Progenitor cell of endocrine pancreas (in vitro differentiated cells): ENCODE results near the genes ZNF326 and GLMN.

GRCh38 chr1:89754370-89754981, 66.4 kb upstream of the LRRC8D start:
- PRO-cap: no peak

GRCh38 chr1:89763298-89763960, 57.4 kb upstream of the LRRC8D start:
- PRO-cap: no peak

- PRO-cap: bidirectional peak, plus-strand start at chr1:89822269, minus-strand start at chr1:89822278
Observed at GRCh38 chr1:89822170-89822490, 1.3 kb downstream of the LRRC8D start.

GRCh38 chr1:89836766-89837449, 16.1 kb downstream of the LRRC8D start:
- PRO-cap: no peak

DNA sequence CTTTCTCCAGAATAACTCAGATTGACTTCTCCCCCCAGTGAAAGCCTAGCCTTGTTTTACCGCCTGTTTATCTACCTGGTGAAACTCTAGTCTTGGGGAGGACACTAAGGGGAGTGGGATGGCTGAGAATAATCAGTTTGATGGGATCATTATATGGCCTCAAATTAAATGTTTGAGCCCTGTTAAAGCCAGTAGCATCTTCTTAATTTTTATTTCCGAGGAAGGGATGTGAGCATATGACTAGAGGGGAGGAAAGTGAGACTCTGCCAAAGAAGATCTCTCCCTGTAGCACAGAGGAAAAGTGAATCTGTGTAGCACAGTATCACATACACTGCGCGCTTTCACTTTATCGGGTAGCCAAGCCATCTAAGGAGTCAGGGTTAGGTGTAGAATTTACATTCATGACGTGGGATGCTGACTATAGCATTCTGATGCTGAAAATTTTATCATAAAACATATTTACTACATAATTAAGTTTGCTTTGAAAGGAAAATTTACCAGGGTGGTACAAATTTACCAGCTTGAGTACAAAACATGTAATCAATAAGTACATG, 24.0 kb downstream of the LRRC8D start:
- PRO-cap: no peak

GRCh38 chr1:89881175-89881786, 60.4 kb downstream of the LRRC8D start:
- PRO-cap: no peak

GRCh38 chr1:89957007-89957682, 37.8 kb upstream of the ZNF326 start:
- PRO-cap: no peak

DNA sequence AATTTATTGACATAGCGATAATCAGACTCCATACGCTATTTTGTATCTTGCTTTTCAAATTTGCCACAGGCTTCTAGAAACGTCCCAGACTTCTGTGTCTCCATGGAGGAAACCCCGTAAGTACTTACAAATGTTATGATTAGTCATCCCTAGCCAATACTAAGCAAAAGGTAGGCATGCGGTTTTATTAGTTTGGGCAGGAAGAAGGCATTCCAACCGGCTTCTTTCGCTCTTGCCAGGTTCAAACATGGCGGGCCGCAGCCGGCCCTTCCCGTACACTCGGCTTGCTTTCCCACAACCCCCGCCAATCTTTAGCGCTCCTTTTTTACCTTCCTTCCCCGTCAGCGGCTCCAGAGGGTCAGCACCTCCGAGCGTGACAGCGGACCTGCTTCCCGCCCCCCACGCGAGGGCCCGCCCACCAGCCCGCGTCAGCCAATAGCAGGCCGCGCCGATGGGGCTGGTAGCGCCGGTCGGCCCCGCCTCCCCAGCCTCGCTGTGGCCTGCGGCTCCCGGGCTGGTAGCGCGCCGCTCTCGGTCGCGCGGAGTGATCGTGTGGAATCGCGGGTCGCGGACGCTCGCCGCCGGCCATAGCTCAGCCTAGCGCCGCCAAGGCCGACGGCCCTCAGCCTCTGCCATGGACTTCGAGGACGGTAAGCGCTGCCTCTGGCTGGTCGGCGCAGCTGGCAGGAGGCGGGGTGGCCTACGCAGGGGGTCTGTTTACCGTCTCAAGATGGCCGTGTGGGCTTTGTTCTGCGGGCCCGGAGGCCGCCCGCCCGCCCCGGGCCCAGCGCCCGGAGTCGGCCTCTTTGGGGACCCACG, at the start of gene ZNF326:
Gene ZNF326 (plus strand): TSS at position 487 of the 819 bp plus-strand sequence.
- PRO-cap: bidirectional peak, plus-strand start at position 545 of the sequence, minus-strand start at position 631 of the sequence

- PRO-cap: no peak
Observed at GRCh38 chr1:90850533-90850852, 133.4 kb upstream of the BARHL2 start.

GRCh38 chr1:90938729-90939350, 83.0 kb downstream of the ZNF644 start:
- PRO-cap: no peak

GRCh38 chr1:90966994-90967693, 54.7 kb downstream of the ZNF644 start:
- PRO-cap: no peak

DNA sequence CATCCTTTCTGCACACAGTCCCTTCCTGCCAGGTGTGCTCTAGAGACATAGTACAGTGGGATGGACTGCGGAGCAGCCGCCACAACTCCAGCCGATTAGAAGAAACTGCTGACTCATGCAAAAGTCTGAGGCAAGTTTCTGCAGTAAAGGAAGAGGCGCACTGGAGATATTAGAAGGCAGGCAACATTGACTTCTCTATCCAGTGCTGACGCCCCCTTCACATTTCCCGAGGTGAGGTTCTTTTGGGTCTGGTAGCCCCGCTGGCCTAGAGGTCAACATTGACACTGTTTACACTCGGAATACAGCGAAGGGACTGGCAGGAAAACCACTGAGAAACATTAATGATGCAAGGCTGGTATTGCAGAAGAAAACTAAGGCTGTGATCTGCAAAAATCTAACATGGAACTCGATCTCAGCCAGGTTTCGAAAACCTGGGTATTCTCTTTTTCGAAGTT, 90.6 kb downstream of the CDC7 start:
- PRO-cap: no peak

- PRO-cap: no peak
Observed at GRCh38 chr1:91731756-91732268, 154.1 kb downstream of the TGFBR3 start.

- PRO-cap: no peak
Observed at GRCh38 chr1:91735096-91735652, 150.8 kb downstream of the TGFBR3 start.

- PRO-cap: no peak
Observed at GRCh38 chr1:91757832-91758086, 128.2 kb downstream of the TGFBR3 start.

DNA sequence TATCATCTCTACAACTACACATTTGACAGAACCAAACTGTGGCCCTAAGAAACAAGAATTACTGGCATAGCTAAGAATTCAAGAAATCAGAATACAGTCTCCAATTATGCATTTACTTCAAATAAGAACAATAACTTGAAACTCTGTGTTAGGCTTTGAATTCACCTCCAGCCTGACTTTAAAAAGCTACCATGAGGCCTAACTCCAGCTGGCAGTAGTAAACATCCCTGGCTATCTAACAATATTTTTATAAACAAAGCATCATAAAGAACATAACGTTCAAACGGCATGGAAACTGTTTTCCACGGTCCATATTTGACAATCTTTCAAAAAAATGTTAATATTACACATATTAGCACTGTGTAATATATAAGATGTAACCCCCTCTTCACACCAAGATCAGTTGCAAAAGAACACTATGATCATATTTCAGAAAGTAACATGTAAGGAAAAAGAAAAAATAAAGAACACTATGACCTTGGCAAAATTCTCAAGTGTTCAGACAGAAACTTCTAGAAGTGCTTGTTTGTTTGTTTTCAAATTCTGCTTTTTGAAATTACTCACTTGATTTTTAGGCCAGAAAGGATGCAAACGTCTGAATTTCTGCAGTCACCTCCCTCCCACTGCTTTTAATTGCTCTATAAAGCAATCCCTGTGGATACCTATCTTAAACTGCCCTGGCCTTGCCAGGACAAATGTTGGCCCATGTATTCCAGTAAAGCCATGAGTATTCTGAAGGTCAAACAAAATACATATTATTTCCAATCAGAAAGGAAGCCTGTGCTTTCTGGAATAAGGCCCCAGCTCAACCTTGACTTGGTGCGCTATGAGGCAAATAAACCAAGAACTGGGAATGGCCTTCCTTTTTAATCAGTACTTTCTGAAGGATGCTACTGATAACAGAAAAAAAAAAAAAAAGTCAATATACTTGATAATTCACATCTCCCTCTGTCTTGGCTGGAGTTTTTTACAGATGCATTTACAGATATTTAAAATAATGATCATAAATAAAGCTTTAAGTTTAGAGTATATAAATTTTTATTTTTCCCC, 68.6 kb downstream of the TGFBR3 start:
- PRO-cap: no peak

- PRO-cap: no peak
Observed at GRCh38 chr1:91844590-91845622, 41.0 kb downstream of the TGFBR3 start.

DNA sequence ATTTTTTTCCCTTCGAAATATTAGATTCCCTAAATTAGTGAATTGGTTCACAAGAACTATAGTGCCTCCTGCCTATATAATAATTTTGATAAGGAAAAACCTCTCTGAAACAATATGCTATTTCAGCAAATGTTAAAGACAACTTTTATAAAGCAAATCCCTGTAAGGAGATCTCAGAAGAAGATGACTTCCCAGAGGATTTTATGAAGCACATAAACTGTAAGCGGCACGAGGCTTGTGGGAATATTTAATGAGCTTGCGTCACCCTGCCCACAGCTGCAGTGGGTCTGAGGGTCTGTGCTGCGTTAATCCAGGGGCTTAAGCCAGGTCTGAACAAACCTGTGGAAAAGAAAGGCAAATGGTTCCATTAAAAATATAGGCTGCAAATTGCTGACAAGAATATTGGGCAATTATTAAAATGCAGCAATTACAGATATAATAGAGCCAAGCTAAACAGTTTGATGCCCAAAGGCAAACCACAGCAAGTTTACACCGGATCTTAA, 22.0 kb downstream of the TGFBR3 start:
- PRO-cap: no peak

- PRO-cap: no peak
Observed at GRCh38 chr1:91948278-91948942, 791 bp upstream of the BRDT start.

DNA sequence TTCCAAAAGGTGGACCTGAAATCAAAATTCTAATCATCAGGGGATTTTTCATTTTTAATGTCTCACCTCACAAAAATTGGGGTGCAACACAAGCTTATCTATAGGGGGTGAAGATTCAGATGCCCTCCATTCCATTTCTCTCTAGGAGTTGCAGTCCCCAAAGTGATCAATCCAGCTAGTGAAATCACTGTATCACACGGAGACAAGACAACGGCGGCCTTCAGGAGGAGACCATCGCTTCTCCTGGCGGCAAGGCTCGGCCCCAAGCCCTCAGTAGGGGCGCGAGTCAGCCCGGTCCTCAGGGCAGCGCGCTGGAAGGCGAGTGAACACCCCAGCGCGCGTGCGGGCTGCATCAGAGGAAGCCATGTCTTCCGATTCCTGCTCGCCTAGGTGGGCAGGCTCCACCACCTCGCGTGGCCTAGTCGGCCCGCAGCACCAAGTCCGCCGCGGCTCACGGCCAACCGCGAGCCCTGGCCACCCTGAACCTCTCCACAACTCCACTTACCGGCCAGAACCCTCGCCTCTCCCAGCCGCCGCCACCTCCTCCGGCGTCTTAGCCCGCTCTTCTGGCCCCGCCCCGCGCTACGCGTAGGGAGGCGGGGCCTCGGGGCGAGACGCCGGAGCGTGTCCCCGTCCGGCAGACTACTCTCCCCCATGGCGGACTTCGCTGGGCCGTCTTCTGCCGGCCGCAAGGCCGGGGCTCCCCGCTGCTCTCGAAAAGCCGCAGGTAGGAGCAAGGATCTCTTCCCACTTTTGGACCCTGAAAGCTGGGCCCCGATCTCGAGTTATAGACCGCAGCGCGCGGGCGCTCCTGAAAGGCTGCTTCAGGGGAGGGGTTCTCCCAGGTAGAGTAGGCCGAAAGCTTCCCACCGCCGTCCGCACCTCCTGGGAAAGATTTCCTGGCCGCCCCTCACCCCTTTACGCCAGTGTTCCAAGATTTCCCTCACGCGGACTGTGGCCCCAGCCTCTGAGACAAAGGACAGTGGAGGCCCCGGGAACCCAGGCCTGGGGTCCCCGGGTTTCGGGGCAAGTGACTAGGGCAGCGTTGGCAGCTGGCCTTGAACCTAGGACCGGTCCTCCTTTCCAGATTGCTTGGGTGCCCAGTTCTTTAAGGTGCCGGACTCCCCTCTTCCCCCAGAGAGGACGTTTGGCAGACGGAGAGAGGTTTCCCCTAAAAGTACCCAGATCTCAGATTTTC, at the start of gene GLMN:
Gene GLMN (minus strand): TSS at position 568 of the 1,198 bp plus-strand sequence.
- PRO-cap: unidirectional peak, plus-strand start at position 195 of the sequence; bidirectional peak, plus-strand start at position 640 of the sequence, minus-strand start at position 528 of the sequence; bidirectional peak, plus-strand start at position 966 of the sequence, minus-strand start at position 851 of the sequence; unidirectional peak, minus-strand start at position 1,085 of the sequence